Panc1 (cell line): ENCODE data around the genes AP1G2 and RNF31.

DNA sequence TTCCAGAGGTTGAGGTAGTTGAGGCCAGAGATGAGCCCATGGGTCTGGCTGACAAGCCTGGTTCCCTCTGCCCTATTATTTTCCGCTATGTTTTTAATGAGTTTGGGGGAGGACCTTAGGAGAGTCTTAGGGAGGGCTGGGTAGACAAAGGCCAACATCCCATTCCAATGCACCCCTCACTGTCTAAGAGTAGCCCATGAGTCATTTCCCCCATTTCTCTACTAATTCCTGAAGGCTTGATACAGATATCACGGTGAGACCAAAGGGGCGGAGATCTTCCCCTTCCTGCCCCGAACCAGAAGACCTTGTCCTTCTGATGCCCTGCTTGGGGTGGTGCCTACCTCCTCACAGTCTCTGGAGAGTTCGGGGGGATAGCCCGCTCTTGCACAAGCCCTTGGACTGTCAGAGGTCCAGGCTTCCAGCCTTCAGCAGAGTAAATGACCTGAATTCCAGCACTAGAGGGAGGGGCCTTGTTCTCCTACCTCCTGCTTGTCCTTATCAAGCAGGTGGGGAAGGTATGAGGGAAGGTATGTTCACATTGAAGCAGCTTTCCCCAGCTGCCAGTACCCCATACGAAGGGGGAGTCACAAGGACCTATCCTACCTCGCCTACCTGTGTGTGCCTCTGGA, 3.5 kb downstream of the PSMB11 start:
- RRBS, 2 experiments = no CpG with 5 or more reads among the region's 8 CpGs

- RRBS, 2 experiments = 5 to 13% methylated on average over 1 of the region's 5 CpGs
Observed at GRCh38 chr14:23056521-23056720, 899 bp downstream of the CDH24 start.

- RRBS, 2 experiments = no CpG with 5 or more reads among the region's 15 CpGs
Observed at GRCh38 chr14:23114949-23115938, 3.8 kb downstream of the CEBPE start.

DNA sequence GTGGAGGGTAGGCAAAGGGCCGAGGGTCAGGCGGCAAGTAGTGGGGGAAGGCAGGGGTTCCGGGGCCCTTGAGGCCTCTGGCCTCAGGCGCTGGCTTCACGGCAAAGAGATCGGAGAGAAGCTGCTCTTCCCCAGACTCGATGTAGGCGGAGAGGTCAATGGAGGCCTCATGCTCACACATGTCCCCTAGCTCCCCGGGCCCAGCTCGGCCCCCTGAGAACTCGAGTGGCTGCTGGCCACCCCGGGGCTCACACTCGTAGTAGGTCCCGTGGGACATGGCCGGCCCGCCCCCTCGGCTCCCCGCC, 288 bp downstream of the CEBPE start:
- RRBS, 2 experiments = 46 to 58% methylated on average over 10 of the region's 18 CpGs

DNA sequence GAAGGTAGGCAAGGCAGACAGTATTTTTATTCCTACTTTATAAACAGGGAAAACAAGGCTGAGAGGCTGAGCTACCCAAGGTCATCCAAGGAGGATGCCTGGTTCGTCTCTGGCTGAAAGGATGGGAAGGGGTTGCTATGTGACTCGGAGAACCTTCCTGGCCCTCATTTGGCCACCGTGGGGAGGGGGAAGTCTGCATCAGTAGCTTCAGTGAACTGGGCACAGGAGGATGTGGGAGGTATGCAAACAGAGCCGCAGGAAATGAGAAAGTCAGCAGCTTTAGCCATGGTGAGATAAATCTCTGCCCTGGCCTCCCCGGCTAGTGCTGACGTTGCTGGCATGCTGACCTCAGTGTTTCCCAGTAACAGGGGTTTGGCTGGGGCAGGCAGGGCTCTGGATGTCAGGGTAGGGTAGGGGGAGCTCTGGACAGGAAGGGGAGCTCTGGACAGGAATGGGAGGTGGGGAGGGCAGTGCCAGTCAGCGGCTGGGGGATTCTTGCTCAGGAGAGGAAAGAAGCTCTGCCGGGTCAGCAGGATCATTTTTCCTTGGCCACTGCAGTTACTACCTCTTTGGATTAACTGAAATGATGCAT, 2.3 kb upstream of the CEBPE start:
- RRBS, 2 experiments = no CpG with 5 or more reads among the region's 8 CpGs

DNA sequence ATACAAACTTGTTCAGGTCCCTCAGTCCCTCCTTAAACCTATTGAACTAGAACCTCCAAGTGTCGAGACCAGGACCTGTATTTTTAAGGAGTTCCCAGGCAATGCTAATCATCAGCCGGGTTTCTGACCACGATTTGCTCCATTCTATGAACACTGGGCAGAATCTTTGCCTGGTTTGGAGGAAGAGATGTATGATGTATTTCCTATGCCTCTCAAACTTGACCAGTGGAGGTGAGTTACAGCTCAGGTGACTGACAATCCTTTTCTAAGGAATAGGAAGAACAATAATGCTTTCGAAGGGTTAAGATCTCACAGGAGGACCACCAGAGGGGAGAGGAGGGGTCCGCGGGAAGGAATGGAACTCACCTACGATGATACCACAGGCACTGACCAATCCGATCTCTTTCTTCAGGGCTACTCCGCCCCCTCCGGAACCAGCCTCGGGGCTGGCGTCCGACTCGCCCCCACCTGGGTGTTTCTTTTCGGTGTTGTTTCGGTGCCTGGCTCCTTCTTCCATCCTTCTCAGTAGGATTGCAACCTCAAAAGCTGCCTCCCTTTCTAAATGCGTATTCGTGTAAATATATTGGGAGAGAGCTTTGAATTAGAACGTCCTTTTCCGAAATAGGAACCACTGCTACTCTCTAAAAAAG, 937 bp downstream of the SLC7A8 start:
- RRBS, 2 experiments = no CpG with 5 or more reads among the region's 20 CpGs

DNA sequence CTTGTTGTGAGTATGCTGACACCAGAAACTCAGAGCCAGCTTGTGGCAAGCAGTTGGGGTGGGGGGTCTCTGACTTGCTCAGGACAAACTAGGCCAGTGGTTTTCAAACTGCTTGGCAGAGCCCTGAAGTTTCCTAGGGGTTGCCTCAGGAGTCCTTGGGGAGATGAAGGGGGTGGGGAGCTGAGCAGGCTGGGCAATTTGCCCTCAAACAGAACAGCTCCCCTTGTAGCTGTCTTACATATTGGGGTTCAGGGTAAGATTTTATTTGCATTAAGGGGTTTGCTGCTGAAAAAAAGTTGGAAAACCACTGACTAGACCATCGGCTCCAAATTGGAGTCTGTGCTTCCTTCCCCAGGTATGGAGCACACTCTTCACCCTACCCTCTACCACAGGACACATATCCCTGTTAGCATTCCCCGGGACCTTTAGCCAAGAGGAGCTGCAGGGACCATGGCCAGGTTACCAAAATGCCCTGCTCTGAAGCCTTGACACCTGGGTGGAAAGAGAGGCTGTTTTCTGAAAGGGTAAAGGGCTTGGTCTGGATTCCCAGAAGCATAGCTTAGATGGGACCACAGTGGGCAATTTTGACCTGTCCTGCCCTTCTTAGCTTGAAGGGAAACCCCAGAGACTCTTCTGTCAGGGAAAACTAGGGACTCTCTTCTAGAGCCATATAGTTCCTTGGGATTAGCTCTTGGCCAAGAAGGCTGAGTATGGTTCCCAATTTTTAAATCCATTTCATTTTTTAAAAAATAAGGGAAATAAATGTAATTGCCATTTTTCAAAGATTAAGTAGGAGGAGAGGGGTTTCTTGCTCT, 4.2 kb downstream of the BCL2L2 start:
- RRBS, 2 experiments = no CpG with 5 or more reads among the region's 2 CpGs

- RRBS, 2 experiments = no CpG with 5 or more reads among the region's 12 CpGs
Observed at GRCh38 chr14:23324821-23325691, 3.8 kb downstream of the PABPN1 start.

- RRBS, 2 experiments = no CpG with 5 or more reads among the region's 9 CpGs
Observed at GRCh38 chr14:23382642-23383266, 5.9 kb downstream of the CMTM5 start.

DNA sequence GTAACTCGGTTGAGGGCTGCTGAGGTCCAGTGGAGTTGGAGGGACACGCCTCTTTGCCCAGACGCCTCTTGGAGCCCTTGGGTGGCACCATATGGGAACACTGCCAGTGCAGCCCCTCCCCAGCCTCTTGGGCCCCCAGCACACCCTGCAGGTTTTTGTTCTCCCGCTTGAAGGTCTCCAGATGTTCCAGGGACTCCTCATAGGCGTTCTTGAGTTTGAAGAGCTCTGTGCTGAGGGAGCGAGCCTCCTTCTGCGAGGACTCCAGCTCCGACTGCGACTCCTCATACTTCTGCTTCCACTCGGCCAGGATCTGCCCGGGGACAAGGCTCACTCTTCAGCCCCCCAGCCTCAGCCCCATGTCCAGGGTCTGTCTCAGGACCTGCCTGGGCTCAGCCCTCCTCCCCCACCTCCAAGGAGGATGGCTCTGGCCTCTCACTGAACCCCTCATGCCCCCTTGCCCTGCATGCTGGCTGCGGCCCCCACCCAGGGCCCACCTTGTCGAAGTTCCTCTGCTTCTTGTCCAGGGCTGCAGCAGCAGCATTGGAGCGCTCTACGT, 9.0 kb upstream of the MYH6 start:
- RRBS, 2 experiments = no CpG with 5 or more reads among the region's 15 CpGs

DNA sequence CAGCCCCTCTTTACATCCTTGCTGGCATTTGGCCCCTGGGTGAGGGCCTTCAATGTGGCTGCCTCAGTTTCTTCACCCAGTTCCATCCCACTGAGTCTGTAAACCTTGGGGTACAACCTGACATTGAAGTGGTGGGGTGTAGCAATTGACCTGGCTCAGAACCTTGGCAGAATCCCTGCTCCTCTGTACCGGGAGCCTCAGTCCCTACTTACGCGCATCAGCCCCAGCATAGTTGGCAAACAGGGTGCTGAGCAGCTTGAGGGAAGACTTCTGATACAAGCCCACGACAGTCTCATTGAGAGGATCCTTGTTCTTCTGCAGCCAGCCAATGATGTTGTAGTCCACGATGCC, 8.1 kb downstream of the MYH7 start:
- RRBS, 2 experiments = no CpG with 5 or more reads among the region's 5 CpGs

DNA sequence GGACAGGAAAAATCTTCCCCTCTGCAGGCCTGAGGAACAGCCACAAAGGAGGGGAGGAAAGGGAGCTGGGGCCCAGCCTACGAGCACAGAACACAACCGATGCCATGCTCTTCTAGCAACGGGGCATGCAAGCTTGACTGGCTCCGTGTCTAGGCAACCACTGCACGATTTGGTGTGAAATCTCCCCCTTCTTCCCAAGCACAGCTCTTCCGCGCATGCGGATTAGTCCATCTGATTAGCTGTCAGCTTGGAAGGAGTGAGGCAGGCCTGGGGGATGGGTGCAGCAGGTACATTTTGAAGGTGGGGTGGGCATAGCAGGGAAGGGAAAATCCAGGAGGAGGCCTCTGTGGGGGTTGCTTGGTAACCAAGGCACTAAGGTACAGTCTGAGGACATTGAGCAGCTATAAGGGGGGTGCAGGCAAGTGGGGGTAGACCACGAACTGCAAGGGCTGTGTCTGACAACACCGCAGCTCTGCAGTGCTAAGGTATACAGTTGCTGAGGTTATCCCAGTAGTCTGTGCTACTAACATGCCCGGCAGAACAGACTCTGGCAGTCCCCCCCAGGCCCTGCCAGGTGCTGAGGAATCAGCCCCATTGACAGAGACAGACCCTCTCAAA, 1.4 kb upstream of the MYH7 start:
- RRBS, 2 experiments = no CpG with 5 or more reads among the region's 11 CpGs

DNA sequence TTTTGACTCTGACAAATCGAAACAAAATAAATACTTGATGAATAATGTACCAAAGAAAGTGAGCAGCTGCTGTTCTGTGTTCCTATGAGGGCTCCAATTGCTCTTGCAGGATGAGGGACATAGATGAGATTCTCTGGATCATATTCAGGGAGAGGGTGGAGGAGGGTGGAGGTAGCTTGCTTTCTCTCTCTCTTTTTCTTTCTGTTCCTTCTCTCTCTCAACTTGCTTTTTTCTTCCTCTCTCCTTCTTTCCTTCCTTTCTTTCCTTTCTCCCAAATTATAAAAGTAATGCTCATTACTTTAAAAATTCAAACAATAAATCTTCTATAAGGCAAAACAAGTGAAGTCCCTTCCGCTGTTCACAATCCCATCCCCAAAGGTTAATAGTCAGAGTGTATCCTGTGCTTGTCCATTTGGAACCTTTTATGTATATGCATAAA, 8.9 kb upstream of the MYH7 start:
- RRBS, 2 experiments = no CpG with 5 or more reads among the region's 2 CpGs

GRCh38 chr14:23512779-23513380, 38.7 kb downstream of the ZFHX2 start:
- RRBS, 2 experiments = no CpG with 5 or more reads among the region's 18 CpGs

DNA sequence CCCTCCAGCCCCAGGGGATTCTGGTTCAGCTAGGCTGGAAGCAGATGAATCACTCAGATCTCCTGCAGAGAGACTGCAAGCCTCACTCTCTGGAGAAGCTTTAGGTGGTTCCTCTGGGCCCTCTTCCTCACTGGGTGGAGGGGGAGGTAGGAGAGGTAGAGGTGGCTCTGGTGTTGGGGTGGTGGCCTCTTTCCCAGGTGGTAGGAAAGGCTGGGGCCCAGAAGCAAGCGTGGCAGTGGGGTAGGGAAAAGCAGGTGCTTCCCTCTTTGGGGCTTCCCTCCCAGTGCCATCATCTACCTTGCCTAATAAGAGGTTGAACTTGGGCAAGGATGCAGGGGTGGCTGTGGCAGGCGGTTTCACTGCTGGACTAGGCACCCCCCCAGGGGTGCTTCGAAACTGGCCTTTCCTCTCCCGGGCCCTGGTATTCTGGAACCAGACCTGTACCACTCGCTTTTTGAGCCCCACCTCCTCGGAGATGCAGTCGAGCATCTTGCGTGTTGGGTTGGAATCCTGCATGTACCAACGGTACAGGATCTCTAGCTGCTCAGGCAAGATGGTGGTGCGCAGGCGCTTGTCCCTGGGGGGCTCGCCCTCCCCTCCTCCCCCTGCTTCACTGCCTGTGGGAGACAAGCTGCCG, 27.6 kb downstream of the ZFHX2 start:
- RRBS, 2 experiments = no CpG with 5 or more reads among the region's 13 CpGs

GRCh38 chr14:23567667-23568123, at the start of gene AP1G2:
TSS of gene AP1G2 (minus strand) at chr14:23567791.
- RRBS, 2 experiments = no CpG with 5 or more reads among the region's 20 CpGs

DNA sequence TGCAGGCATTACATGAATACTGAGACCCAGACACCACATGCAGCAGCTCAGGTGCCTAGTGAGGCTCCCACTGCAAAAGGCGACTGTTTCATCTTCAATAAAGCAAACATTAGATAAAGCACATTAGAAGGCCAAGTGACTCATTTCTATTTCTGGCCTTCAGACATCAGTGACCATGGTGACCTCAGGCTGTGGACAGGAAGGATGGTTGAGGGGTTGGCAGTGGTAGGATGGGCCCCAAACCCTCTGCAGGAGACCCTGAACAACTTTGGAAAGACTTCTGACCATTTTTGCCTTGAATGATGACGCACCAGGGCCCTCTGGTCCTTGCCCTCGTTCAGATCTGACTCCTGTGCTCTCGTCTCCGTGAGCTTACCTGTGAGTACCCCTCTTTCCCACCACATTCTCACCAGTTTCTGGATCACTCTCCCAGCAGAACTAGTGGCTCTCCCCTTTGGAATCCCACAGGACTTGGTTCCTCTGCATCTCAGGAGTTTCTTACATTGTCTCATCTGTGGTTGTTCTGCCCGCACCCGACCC, 23.9 kb upstream of the JPH4 start:
- RRBS, 2 experiments = no CpG with 5 or more reads among the region's 7 CpGs

- RRBS, 2 experiments = no CpG with 5 or more reads among the region's 10 CpGs
Observed at GRCh38 chr14:24113297-24113641, 1.3 kb upstream of the DCAF11 start.

GRCh38 chr14:24122884-24123396, 7.5 kb upstream of the FITM1 start:
- RRBS, 2 experiments = no CpG with 5 or more reads among the region's 8 CpGs

- RRBS, 2 experiments = 1 to 5% methylated on average over 32 of the region's 45 CpGs
Observed at GRCh38 chr14:24147416-24147901, at the start of gene RNF31. TSS of gene RNF31 (plus strand) at chr14:24147498.